Foreskin fibroblast (primary cell): ENCODE results near the gene KPNB1.

GRCh38 chr17:47159930-47160347 is 29.2 kb downstream of the CDC27 start:
- RRBS = no CpG with 5 or more reads among the region's 7 CpGs

GRCh38 chr17:47292229-47292674 is 31.5 kb upstream of the EFCAB13 start:
- RRBS = no CpG with 5 or more reads among the region's 13 CpGs

DNA sequence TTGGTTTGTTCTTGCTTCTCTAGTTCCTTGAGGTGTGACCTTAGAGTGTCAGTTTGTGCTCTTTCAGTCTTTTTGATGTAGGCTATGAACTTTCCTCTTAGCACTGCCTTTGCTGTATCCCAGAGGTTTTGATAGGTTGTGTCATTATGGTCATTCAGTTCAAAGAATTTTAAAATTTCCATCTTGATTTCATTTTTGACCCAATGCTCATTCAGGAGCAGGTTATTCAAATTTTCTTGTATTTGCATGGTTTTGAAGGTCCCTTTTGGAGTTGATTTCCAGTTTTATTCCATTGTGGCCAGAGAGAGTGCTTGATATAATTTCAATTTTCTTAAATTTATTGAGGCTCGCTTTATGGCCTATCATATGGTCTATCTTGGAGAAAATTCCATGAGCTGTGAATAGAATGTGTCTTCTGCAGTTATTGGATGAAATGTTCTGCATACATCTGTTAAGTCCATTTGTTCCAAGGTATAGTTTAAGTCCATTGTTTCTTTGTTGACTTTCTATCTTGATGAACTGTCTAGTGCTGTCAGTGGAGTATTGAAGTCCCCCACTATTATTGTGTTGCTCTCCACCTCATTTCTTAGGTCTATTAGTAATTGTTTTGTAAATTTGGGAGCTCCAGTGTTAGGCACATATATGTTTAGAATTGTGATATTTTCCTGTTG is 94.0 kb upstream of the NPEPPS start:
- RRBS = no CpG with 5 or more reads among the region's 1 CpG

GRCh38 chr17:47493188-47493538 is 37.7 kb upstream of the NPEPPS start:
- RRBS = no CpG with 5 or more reads among the region's 12 CpGs

DNA sequence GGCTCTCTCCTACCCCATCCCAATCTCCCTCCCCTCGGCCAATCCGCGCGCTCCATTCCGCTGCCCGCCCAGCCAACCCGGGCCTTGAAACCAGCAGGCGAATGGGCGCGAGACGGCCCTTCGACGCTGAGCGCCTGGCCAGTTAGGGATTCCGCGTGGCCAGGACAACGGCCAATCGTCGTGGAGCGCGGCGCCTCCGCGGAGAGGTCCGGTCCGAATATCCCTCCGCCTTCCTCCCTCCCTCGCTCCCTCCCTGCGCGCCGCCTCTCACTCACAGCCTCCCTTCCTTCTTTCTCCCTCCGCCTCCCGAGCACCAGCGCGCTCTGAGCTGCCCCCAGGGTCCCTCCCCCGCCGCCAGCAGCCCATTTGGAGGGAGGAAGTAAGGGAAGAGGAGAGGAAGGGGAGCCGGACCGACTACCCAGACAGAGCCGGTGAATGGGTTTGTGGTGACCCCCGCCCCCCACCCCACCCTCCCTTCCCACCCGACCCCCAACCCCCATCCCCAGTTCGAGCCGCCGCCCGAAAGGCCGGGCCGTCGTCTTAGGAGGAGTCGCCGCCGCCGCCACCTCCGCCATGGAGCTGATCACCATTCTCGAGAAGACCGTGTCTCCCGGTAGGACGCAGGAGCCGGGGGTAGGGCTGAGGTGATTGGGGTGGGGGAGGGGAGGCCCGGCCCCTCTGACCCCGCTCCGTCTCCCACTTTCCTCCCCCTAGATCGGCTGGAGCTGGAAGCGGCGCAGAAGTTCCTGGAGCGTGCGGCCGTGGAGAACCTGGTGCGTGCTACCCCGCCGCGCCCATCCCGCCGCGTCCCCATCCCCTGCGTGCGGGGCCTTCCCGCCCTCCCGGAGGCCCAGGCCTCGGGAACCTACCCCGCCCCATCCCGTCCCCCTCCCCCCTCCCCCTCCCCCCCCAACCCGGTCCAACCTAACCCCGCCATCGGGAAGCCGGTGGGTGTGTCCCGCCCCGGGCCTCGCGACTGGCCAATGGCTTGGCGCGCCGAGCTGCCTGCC is at the start of gene KPNB1:
Gene KPNB1, plus strand, starts transcription at position 248 of the 1,010 bp plus-strand sequence.
- RRBS = 1% methylated on average over 15 of the region's 93 CpGs

GRCh38 chr17:47659509-47660570 is 10.1 kb downstream of the KPNB1 start:
- RRBS = no CpG with 5 or more reads among the region's 7 CpGs

GRCh38 chr17:47663883-47664574 is 14.3 kb downstream of the KPNB1 start:
- RRBS = no CpG with 5 or more reads among the region's 6 CpGs

GRCh38 chr17:47829804-47830018 is 1.6 kb downstream of the MRPL10 start:
- RRBS = no CpG with 5 or more reads among the region's 3 CpGs

DNA sequence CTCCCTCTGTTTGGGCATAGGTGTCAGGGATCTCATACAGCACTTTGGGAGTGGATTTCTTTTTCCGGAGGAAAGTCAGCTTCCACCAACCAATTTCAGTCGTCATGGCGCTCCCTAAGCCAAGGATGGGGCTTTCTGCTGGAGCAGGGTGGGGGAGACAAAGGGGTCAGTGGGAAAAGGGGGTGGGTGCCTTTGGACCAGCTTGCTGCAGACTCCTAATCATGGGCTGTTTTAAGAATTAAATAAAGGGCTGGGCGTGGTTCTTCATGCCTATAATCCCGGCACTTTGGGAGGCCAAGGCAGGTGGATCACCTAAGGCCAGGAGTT is 4.6 kb downstream of the PRR15L start:
- RRBS = no CpG with 5 or more reads among the region's 5 CpGs

- RRBS = no CpG with 5 or more reads among the region's 18 CpGs
These were observed 752 bp downstream of the CBX1 start for GRCh38 chr17:48100530-48100922.

DNA sequence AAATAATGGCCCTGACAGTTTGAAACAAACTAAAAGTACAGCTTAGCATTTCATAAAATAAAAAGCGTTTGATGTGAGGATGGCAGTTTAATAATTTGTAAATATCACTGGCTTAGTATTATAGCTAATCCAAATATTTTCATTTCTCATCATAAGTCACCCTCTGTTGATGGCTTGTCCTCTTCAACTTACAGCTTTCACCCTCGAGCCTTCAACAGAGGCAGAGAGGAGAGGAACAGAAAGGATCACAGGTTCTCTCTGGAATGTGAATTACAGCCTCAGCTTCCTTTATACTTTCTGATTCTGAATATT is 106.4 kb downstream of the SNX11 start:
- RRBS = no CpG with 5 or more reads among the region's 2 CpGs

- RRBS = no CpG with 5 or more reads among the region's 1 CpG
These were observed 11.3 kb upstream of the SKAP1 start for GRCh38 chr17:48441204-48441890.

GRCh38 chr17:48540808-48541679 is 3.9 kb downstream of the HOXB2 start:
- RRBS = 76% methylated on average over 5 of the region's 19 CpGs

DNA sequence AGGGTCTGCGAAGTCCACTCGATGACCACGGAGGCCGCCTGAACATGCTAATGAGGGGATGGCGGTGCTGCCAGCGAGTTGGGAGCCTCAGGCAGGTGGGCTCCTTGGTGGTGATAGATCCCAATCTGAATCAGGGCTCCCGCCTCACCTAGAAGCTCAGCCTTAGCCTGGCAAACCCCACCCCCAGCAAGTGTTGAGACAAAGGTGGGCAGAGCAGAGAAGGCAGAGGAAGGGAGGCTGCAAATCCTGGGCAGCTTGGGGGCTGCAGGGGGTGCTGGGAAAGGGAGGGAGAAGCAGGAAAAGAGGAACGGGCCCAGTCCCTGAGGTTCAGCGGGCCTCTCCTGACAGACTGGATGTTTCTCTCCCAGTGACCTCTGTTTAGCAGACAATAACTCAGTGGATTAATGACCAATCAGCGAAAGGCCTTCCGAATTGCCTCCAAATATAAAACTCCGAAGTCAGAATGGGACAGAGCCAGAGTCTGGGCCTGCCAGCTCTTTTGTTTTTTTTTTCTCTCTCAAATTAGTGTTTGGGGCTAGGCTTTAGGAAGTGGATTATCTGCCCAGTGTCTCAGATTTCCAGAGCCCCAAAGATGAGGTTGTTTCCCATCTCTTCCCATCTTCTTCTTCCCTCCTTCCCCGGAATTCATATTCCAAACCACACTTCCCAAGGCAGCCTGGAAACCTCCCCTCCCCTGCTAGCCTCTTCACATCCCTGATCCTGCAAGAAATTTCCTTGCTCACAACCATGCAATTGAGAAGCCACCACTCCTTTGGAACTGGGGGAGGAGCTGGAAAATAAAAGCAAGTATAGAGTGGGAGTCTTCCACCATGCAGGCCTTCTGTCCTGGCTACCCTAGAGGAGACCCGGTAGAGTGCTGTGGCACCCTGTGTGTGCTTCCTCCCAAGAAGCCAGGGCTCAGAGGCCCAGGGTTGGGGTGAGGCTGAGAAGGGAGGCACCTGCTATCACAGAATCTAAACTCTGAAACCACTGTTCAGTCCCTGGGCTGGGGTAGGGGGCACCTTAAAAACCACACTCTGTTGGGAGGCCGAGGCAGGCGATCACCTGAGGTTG is 15.3 kb upstream of the HOXB2 start:
- RRBS = no CpG with 5 or more reads among the region's 16 CpGs

- RRBS = 23% methylated on average over 4 of the region's 13 CpGs
These were observed 639 bp upstream of the HOXB5 start for GRCh38 chr17:48594238-48594597.

DNA sequence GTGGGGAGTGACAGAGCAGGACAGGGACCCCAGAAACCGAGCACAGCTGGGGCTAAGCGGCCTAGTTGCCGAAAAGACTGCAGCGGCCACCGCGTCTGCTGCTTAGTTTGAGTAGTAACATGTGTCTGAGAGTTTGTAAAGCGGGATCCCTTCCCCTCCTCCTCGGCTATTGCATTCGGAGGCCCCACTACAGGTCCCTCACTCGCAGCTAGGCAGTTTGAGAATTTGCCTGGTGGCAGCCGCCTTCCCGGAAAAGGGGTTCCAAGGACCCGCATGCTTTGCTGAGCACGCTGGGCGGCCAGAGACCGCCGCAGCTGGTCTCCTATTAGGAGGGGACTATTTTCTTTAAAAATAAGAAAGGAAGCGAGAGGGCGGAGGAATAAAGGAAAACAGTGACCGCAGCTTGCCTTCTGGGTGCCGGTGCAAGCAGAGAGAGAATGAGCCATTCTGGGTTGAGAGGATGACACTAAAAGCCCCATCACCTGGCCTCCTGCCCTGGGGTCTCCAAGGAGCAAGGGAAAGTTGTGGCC is 1.1 kb upstream of the HOXB5 start:
- RRBS = no CpG with 5 or more reads among the region's 21 CpGs

DNA sequence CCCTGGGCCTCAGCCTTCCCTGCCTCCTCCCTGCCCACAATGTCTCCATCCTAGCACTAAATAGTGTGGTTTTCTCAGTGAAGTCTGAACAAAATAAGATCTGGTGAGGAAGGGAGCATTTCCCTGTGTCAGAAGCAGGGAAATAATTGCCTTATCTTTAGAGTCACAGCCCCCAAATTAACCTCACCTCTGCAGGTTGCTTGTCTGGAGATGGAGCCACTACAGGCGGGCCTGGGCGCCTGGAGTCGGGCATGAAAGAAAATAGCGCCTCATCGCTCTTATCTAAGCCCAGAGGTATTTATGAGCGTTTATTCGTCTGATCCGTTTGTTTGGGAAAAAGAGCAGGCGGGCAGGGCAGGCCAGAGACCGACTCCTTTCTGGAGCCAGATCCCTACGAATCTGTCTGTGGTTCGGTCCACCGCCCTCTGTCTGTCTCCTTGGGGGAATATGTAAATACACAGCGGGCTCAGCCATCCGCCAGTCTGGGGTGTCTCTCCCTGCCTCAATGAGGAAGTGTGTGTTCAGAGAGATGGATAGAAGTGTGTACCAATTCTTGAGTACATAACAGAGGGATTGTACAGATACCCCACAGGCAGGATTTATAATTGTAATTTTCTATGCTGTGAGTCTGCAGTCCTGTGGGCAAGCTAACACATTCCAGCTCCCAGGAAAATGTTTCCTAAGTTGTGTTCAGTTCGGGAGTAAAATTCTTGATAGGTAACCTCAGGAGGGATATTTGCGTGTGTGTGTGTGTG is 4.4 kb downstream of the HOXB6 start:
- RRBS = no CpG with 5 or more reads among the region's 17 CpGs

DNA sequence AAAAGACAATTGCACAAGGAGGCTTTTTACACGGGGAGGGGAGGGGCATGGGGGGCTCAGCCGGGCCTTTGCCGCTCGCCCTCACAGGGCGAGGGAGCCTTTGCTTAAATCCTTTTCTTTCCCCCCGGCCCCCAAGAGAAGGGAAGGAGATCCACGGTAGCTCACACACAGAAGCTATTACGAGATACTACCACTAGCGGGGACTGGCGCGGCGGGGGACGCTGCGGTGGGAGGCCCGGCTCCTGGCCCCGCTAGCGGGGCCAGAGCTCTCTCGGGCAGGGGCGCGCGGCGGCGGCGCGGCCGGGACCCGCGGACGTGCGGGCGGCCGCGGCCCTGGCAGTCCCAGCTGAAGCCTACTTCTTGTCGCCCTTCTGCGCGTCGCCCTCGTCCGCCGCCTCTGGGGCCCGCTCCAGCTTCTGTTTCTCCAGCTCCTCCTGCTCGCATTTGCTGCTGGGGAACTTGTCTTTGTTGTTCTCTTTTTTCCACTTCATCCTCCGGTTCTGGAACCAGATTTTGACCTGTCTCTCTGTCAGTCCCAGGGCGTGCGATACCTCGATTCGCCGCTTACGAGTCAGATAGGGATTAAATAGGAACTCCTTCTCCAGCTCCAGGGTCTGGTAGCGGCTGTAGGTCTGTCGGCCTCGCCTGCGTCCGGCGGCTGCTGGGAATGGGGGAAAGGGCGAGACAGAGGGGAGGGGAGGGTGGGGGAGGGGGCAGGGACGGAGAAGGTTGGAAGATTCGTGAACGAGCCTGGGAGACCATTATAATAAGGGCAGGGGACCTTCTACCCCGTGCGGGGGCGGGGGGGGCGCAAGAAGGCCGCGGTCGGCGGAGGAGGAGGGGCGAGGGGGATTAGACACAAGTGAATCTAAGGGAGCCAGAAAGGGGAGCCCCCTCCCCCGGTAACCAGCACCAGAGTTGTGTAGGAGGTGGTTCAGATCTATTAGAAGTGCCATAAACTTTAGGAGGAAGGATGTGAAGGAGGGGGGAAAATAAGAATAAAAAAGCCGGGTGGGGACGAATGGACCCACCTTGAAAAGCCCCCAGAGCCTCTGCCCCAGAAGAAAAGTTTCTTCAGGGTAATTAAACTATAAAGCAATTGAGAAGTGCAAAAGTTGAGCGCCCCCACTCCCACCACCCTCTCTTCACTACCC is 1.9 kb downstream of the HOXB8 start:
- RRBS = 2% methylated on average over 24 of the region's 72 CpGs

DNA sequence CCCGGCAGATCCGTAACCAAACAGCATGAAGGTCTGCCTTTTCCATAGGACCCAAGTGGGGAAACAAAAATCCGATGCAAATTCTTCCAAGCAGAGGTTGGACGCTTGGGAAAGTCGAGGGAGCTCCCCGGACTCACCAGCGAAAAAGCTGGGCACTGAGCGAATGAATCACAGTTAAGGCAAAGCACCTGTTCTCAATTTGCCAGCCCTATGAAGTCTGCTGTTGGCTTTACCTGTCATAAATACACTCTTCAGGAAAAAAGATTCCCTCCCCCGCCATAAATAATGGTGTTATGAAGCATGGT is 2.1 kb upstream of the HOXB9 start:
- RRBS = 12% methylated on average over 4 of the region's 9 CpGs

DNA sequence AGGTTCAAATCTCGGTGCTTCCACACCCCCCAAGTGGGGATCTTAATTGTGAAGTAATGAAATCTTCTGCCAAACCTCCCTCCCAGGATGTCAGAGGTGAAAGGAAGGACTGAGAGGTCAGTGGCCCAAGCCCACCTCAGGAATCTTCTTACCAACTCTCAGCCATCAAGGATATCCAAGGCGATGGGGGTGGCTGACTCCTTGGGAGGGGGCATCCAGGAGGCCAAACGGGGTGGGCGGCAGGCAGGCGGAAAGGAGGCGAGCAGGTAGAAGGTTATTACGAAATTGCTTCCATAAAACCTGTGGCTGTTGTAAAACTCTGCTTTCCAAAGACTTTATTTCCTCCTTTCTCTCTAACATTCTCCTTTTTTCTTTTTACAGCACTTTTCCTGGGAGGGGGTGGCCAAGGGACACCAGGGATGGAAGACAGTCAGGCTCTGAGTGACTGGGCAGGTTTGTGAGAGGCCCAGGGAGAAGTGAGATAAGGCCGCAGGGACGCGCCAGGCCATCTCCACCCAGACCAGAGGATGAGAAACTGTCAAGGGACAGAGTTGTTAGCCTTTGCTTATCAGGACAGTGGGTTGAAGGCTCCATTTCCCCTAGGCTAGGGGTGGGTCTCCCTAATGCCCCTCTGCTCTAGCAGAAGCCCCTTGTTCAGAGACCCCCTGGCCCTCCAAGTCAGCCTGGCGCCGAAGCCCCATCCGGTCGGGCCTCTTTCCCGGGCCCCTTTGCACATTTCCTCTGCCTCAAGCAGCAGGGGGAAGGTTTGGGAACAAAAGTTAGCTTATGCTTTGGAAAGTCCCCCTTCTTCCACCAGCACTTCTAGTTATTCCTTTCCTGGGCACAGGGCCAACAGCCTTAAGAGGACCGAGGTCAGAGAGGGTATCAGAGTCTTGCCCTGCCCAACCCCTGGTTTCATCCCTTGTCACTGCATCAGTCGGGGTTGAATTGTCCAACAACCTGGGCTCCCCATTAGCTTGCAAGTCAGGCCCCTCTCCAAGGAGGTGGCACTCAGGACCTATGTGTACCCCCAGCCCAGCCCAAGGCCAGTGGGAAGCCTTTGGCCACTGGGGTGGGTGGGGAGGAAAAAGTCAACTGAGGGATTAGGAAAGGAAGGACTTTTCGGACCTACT is 5.0 kb upstream of the HOXB9 start:
- RRBS = no CpG with 5 or more reads among the region's 18 CpGs